SK-N-SH (cell line): ENCODE results near the genes BARX1 and ZNF169.

DNA sequence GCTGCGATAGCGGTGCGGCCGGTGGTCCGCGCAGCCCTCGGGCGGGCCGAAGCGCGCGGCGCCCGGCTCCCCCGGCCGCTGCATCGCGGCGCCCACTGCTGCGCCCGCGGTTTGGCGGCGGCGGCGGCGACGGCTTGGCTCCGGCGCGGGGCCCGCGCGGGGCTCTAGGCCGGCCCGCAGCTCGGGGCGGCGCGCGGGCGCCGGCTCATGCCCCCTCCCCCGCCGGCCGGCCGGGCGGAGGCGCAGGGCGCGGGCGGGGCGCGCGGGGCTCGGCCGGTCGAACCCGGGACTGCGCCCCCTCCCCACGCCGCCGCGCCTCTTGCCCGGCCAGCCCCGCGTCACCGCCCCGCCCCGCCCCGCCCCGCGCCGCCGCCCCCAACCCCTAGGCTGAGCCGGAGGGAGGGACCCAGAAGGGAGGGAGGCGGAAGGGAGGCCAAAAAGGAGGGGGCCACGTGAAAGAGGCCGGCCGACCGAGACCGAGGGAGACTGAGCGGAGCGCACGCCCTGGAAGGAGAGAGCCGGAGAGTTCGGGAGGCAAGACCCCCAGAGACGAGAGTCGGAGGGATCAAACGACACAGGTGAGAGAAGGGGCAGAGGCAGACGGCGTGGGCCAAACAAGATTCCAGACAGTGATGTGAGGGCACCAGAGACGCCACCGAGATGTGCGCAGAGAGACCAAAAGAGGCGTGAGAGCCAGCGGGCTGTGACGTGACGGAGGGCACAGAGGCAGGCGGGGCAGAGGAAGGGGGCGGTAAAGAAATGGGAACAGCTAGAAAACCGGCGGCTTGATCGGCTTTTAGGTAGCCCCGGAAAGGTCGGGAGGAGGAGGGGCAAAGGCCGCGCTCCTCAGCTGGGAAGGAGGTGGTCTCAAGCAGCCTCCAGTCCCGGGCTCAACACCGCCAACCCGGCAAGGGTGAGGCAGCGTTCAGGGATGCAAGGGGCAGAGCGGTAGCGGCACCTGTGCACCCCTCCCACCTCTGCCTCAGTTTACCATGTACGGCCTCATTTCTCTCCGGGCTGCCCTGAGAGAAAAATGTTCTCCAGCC, at the start of gene BARX1:
Gene BARX1, minus strand, starts transcription at position 293 of the 1,046 bp plus-strand sequence.
- RRBS, result 6% methylated on average over 73 of the region's 116 CpGs
CAGE:
- cytosol, long polyA plus RNA, result no peak
- long polyA plus RNA, result no peak
- nucleus, long polyA plus RNA, result no peak

GRCh38 chr9:94168613-94169221, 84.5 kb downstream of the PTPDC1 start:
- RRBS, result no CpG with 5 or more reads among the region's 3 CpGs
CAGE:
- cytosol, long polyA plus RNA, result no peak
- long polyA plus RNA, result no peak
- nucleus, long polyA plus RNA, result no peak

GRCh38 chr9:94173576-94174416, 85.3 kb upstream of the ZNF169 start:
- RRBS, result no CpG with 5 or more reads among the region's 5 CpGs
CAGE:
- cytosol, long polyA plus RNA, result no peak
- long polyA plus RNA, result no peak
- nucleus, long polyA plus RNA, result no peak

- RRBS, result 4% methylated on average over 1 of the region's 27 CpGs
CAGE:
- cytosol, long polyA plus RNA, result no peak
- long polyA plus RNA, result no peak
- nucleus, long polyA plus RNA, result no peak
Observed at GRCh38 chr9:94258870-94259468, at the start of gene ZNF169. Gene ZNF169 (plus strand): TSS chr9:94259298.

DNA sequence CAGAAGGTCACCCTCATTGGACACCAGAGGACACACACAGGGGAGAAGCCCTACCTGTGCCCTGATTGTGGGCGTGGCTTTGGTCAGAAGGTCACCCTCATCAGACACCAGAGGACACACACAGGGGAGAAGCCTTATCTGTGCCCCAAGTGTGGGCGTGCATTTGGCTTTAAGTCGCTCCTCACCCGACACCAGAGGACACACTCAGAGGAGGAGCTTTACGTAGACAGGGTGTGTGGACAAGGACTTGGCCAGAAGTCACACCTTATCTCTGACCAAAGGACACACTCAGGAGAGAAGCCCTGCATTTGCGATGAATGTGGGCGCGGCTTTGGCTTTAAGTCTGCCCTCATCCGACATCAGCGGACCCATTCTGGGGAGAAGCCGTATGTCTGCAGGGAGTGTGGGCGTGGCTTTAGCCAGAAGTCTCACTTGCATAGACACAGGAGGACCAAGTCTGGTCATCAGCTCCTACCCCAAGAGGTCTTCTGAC, 27.5 kb downstream of the NUTM2F start:
- RRBS, result no CpG with 5 or more reads among the region's 12 CpGs
CAGE:
- cytosol, long polyA plus RNA, result no peak
- long polyA plus RNA, result no peak
- nucleus, long polyA plus RNA, result no peak

DNA sequence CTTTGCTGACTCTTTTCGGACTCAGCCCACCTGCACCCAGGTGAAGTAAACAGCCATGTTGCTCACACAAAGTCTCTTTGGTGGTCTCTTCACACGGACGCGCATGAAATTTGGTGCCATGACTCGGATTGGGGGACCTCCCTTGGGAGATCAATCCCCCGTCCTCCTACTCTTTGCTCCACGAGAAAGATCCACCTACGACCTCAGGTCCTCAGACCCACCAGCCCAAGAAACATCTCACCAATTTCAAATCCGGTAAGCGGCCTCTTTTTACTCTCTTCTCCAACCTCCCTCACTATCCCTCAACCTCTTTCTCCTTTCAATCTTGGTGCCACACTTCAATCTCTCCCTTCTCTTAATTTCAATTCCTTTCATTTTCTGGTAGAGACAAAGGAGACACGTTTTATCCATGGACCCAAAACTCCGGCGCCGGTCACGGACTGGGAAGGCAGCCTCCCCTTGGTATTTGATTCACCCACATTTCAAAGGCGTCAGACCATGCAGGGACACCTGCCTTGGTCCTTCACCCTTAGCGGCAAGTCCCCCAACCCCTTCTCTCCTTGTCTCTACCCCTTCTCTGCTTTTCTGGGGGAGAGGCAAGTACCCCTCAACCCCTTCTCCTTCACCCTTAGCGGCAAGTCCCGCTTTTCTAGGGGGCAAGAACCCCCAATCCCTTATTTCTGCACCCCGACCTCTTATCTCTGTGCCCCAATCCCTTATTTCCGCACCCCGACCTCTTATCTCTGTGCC, 53.3 kb downstream of the FBP2 start:
- RRBS, result no CpG with 5 or more reads among the region's 22 CpGs
CAGE:
- cytosol, long polyA plus RNA, result no peak
- long polyA plus RNA, result no peak
- nucleus, long polyA plus RNA, result no peak

- RRBS, result no CpG with 5 or more reads among the region's 5 CpGs
CAGE:
- cytosol, long polyA plus RNA, result no peak
- long polyA plus RNA, result no peak
- nucleus, long polyA plus RNA, result no peak
Observed at GRCh38 chr9:94631492-94631909, 7.8 kb downstream of the FBP1 start.

DNA sequence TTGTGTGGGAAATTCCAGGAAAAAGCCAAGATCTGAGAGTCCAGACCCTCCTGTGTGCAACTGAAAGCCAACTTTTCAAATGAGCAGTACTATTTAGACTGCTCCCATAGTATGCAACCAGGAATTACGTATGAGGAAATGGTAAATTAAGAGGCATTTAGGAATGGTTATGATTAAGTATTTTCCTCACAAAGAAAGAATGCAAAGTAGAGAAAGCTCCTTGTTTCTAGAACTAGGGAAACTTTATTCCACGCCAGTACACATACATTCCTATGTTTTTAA, 55.9 kb downstream of the AOPEP start:
- RRBS, result no CpG with 5 or more reads among the region's 2 CpGs
CAGE:
- cytosol, long polyA plus RNA, result no peak
- long polyA plus RNA, result no peak
- nucleus, long polyA plus RNA, result no peak

DNA sequence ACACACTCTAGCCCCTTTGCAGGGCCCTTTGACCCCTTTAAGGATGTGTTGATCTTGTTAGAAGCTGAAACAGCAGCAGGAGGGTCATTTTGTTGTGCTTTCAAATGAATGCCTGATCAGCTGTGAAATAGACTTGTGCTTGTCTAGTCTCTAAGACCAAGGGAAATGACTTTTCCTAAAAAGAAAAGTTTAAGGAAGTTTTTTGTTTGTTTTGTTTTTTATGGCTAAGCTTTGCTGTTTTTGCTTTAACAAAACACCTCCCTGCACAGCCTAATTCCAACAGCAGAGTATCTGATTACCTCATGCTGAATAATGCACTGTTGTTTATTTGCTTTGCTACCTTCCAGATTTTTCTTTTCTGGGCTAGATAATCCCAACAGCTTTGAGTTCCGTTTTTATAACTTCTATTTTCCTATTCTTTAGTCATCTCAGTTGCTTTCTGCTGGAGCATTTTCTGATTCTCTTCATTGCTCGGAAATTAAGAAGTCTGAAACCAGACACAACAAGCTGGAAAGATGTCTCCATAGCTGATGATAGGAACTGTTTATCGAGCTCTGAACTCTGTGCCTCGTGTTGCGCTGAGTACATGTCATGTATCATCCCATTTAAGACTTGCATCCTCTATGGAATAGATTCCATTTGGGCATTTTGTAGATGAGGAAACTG, 95.8 kb downstream of the AOPEP start:
- RRBS, result no CpG with 5 or more reads among the region's 5 CpGs
CAGE:
- cytosol, long polyA plus RNA, result no peak
- long polyA plus RNA, result no peak
- nucleus, long polyA plus RNA, result no peak

GRCh38 chr9:94899658-94900388, 173.3 kb downstream of the AOPEP start:
- RRBS, result no CpG with 5 or more reads among the region's 5 CpGs
CAGE:
- cytosol, long polyA plus RNA, result no peak
- long polyA plus RNA, result no peak
- nucleus, long polyA plus RNA, result no peak

DNA sequence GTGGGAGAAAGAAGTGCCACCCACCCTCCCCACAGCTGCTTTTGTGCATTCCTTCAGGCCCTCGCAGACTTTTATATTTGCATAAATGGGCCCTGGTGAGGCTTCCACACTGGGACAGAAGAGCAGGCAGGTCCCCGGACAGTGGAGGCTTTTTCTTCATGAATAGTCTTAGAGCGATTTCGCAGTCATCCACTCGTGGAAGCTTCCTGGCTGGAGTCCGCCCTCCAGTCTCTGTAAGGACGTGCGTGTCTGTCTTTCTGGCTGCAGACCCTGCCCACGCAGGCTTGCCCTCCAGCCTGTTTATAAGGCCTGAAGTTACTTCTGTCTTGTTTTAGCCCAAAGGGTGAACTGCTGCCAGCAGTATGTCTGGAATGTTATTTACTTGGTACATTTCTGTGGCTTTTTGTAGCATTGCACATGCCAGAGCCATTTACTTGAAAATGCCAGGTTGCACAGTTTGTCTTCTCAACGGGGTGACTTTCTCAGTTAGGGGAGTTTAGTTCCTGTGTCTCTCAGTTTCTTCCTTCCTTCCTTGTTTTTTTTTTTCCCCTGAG, 195.7 kb downstream of the AOPEP start:
- RRBS, result no CpG with 5 or more reads among the region's 10 CpGs
CAGE:
- cytosol, long polyA plus RNA, result no peak
- long polyA plus RNA, result no peak
- nucleus, long polyA plus RNA, result no peak

DNA sequence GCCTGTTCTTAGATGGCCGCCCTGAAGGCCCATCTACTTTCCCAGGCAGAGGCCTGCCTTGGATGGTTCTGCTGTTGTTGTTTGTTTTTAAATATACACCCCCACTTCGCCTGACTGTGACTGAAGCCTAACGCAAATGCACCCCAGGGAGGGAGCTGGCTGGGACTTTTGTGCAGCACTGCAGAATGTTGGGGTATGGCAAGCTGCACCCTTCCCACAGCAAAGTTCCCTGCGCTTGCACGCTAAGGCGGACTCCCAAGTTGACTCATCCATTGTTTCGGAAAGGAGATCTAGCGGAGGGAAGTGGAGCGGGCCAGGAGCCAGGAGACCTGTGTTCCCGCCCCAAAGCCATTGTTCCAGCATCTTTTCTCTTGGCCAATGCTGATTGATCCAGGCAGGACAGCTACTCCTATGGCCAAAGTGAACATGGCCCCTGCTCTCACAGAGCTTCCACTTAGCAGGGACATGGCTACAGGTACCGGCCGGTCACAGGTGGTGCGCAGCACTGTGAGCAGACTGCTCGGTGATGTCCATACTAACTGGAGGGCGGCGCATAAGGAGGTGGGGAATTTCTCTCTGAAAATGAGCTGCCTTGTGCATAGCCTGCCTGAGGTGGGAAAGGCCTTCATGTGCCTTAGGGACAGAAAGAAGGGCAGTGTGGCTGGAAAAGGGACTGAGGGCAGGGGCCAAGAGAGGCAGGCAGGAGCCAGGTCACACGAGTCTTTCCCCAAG, 203.0 kb downstream of the AOPEP start:
- RRBS, result no CpG with 5 or more reads among the region's 17 CpGs
CAGE:
- cytosol, long polyA plus RNA, result no peak
- long polyA plus RNA, result no peak
- nucleus, long polyA plus RNA, result no peak

DNA sequence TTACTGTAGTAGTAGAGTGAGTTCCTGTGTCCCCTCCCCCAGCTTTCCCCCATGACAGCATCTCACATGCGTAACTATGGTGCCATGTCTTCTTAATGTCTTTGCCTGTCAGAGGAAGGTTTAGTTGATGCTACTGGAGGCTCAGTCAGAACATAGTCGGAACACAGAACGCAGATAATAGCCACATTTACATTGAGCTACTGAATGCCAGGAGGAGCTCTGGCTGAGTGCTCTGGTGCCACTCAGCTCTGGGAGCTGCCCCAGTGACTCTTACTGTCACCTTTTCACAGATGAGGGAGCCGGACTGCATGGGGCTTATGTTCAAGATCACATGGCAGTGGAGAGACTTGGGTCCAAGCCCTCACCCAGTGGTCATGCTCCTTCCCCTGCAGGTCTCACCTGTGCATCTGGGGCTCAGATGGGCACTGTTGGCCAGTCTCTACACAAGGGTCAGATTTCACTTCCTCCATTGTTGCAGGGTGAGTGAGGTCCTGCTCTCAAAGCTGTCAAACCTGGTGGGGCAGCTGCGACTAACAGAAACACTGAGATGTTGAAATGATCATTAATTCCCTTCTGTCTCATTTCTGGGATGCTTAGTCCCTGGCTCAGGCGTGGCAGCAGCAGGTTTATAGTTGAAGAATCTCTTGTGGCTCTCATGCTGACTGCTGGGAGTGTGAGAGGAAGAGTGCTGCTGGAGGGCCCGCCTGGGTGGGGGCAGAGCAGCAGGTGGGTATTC, 223.8 kb downstream of the AOPEP start:
- RRBS, result no CpG with 5 or more reads among the region's 7 CpGs
CAGE:
- cytosol, long polyA plus RNA, result no peak
- long polyA plus RNA, result no peak
- nucleus, long polyA plus RNA, result no peak

DNA sequence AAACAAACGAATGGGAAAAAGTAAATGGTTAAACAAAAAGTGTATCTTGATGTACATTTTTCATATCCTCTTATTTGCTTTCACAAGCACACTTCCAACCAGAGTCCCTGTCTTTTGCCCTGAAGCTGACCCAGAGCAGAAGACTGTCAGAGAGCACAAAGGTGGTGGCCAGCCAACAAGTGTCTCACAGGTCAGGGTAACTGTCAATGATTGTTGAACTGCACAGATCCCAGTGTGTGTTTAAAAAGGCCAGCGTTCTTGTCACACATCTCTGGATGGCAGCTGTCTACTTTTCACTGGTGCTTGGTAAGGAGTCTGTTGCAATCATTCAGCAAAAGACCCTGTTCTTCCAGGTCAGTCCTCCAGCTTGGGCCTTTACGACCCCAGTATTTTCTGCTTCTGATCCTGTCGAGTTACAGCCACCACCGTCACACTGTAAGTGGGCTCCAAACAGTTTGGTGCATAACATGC, 265.5 kb downstream of the AOPEP start:
- RRBS, result no CpG with 5 or more reads among the region's 5 CpGs
CAGE:
- cytosol, long polyA plus RNA, result no peak
- long polyA plus RNA, result no peak
- nucleus, long polyA plus RNA, result no peak

GRCh38 chr9:95003629-95003878, 277.1 kb downstream of the AOPEP start:
- RRBS, result no CpG with 5 or more reads among the region's 3 CpGs
CAGE:
- cytosol, long polyA plus RNA, result no peak
- long polyA plus RNA, result no peak
- nucleus, long polyA plus RNA, result no peak

DNA sequence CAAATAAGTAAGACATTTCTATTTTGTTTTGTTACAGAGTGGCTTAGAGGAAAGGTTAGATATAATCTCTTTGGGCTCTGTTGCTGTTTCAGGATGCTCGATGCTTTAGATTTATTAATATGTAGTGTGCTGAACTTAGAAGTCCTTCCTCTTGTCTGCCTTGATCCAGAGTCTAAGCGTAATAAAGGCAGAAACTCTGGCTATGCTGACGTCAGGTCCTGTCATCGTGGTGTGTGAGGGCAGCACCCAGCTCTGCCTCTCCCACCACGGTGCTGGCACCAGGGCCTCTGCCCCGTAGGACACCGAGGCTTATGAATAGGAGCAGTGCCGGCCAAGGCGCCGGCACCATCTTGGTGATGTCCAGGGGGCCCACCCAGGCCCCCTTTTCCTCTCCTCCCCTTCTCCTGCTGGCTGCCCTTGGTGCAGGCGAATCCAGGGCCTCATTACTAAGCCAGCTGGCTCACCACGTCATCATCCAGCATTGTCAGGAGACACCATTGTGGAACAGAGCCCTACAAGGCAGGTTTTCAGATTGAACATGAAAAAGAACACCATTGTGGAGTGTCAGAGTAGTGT, 252.3 kb downstream of the FANCC start:
- RRBS, result no CpG with 5 or more reads among the region's 12 CpGs
CAGE:
- cytosol, long polyA plus RNA, result no peak
- long polyA plus RNA, result no peak
- nucleus, long polyA plus RNA, result no peak

GRCh38 chr9:95085700-95087198, 231.3 kb downstream of the FANCC start:
- RRBS, result 99% methylated on average over 4 of the region's 54 CpGs
CAGE:
- cytosol, long polyA plus RNA, result no peak
- long polyA plus RNA, result no peak
- nucleus, long polyA plus RNA, result no peak

DNA sequence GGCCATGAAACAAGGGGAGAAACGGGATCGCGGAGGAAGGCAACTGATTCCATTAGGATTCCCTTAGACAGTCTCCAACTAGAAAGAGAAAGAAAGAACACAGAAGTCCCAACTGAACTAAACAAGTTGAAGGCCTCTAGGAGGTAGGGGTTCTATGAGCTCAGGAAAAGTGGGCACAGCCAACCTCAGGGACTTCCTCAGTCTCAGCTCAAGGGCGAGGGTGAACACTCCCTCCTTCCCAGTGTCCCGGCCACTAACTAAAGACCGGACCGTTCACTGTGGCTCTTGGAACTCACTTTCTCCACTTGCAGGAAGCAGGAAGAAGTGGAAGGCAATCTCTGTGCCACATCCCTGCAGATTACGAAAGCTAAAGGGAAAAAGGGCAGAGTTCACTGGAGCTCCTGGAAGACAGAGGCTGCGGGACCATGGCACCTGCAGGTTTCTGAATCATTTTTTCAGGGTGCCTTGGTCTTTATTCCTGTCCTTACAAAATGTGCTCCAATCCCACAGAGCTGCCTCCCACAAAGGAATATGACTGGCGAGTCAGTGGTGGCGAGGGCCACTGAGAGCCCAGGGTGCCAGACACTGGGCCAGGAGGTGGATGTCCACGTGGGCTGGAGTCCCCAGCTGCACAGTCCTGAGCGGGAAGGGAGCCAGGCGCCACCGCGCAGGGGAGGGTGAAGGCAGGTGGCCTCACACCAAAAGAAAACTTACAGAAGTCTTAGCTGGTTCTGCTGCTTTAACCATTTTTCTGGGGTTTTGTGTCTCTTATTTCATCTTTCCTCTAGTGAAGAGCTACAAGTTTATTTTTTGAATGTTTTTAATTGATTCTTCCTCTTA, 183.1 kb downstream of the FANCC start:
- RRBS, result no CpG with 5 or more reads among the region's 16 CpGs
CAGE:
- cytosol, long polyA plus RNA, result no peak
- long polyA plus RNA, result no peak
- nucleus, long polyA plus RNA, result no peak

DNA sequence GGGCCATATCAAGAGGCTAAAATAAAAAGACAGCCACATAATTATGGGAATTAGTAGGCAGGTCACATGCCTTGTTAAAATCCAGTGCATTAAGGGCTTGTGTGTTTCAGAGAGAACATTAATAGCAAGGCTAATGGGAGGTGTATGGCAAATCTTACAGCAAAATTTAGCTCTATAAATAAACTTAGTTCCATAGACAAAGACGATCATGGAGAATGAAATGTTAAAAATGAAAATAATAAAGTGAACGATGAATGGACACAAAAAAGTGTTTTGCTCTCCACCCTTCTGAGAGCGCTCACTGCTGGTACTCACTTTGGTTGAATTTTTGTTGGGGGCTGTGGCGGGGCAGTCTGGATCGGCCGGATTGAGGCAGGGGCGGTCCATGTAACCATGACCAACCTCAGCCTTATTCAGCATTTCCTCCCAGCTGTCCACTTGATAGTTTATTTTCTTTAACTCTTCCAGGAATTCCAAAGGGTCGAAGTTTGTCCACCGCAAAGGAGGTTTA, 28.9 kb downstream of the PTCH1 start:
- RRBS, result no CpG with 5 or more reads among the region's 9 CpGs
CAGE:
- cytosol, long polyA plus RNA, result no peak
- long polyA plus RNA, result no peak
- nucleus, long polyA plus RNA, result no peak

GRCh38 chr9:95515793-95516174, 6.7 kb upstream of the PTCH1 start:
- RRBS, result no CpG with 5 or more reads among the region's 37 CpGs
CAGE:
- cytosol, long polyA plus RNA, result no peak
- long polyA plus RNA, result no peak
- nucleus, long polyA plus RNA, result no peak